PFSK-1 (cell line): ENCODE measurements around a stretch of chr11.

DNA sequence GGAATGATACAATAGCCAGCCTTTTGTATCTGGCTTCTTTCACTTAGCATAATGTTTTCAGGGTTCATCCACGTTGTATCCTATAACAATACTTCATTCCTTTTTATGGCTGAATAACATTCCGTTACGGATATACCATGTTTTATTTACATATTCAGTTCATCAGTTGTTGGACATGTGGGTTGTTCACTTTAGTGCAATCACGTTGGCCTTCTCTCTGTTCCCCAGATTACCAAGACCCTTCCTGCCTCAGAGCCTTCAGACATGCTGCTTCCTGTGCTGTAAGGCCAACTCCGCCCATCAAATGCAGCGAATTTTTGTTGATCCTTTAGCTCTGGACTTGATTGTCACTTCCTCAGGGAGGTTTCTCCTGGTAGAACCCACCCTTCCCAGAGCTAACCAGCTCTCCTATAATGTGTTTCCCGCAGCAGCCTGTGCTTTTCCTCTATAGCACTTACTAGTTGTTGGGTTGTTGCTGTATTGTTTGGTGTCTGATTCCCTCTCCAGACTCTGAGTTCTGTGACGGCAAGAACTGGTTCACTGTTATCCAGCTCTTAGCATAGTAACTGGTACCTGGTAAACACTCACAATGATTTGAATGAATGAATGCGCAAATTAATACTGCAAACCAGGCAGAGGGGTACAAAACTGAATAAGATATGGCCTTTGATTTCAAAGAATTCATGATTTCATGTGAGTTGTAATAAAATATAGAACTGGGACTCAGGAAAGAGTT, 39.5 kb downstream of the SWAP70 start:
- RRBS: no CpG with 5 or more reads among the region's 9 CpGs

GRCh38 chr11:9704559-9705172, 40.8 kb downstream of the SWAP70 start:
- RRBS: no CpG with 5 or more reads among the region's 5 CpGs

DNA sequence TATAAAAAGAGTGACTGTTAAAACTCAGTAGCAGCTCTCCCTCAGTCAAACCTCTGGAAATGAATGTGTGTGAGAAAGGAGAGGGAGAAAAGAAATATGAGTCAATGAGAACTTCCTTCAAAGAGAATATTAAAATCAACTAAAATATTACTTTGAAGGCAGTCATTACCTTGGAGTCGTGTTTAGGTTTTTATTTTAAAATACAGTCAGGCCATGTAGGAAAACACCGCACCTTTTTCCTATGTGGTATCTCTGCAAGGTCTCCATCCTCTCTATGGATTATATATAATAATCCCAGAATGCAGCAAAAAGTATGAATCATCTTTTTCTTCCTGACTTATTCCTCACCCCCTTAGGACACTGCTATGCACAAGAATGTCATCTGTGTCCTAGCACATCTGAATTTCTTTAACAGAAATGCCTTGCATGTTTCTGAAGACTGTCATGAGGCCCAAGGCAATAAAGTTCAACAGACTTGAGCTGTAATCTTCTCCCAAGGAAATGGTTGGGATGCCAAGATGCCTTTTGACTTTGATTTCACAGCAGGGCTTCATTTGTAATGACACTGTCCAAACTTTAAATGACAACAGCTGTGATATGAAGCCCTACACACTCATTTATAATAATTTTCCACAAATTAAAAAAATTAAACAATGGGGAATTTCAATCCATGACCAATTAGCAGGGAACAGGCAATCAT, 242.0 kb downstream of the SWAP70 start:
- RRBS: no CpG with 5 or more reads among the region's 2 CpGs

DNA sequence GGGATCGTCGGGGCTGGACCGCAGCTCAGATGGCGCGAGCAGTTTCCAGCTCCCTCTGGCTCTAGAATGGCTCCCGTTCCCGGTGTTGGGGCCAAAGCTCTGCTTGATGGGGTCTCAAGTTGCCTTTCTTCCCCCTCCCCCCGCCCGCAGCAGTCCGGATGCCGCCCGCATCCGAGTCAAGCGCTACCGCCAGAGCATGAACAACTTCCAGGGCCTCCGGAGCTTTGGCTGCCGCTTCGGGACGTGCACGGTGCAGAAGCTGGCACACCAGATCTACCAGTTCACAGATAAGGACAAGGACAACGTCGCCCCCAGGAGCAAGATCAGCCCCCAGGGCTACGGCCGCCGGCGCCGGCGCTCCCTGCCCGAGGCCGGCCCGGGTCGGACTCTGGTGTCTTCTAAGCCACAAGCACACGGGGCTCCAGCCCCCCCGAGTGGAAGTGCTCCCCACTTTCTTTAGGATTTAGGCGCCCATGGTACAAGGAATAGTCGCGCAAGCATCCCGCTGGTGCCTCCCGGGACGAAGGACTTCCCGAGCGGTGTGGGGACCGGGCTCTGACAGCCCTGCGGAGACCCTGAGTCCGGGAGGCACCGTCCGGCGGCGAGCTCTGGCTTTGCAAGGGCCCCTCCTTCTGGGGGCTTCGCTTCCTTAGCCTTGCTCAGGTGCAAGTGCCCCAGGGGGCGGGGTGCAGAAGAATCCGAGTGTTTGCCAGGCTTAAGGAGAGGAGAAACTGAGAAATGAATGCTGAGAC, 1.5 kb downstream of the ADM start:
- RRBS: 62% methylated on average over 14 of the region's 52 CpGs

GRCh38 chr11:10507892-10508506, 33.0 kb downstream of the RNF141 start:
- RRBS: no CpG with 5 or more reads among the region's 23 CpGs

GRCh38 chr11:10558203-10558594, 10.3 kb downstream of the LYVE1 start:
- RRBS: no CpG with 5 or more reads among the region's 1 CpG

GRCh38 chr11:10603025-10603547, 34.6 kb upstream of the LYVE1 start:
- RRBS: 72% methylated on average over 6 of the region's 18 CpGs

GRCh38 chr11:10604091-10604867, 35.8 kb upstream of the LYVE1 start:
- RRBS: no CpG with 5 or more reads among the region's 12 CpGs

- RRBS: no CpG with 5 or more reads among the region's 3 CpGs
These were observed 24.4 kb downstream of the IRAG1 start for GRCh38 chr11:10669096-10669644.

- RRBS: no CpG with 5 or more reads among the region's 7 CpGs
These were observed 50.9 kb upstream of the ZBED5 start for GRCh38 chr11:10908747-10909077.

DNA sequence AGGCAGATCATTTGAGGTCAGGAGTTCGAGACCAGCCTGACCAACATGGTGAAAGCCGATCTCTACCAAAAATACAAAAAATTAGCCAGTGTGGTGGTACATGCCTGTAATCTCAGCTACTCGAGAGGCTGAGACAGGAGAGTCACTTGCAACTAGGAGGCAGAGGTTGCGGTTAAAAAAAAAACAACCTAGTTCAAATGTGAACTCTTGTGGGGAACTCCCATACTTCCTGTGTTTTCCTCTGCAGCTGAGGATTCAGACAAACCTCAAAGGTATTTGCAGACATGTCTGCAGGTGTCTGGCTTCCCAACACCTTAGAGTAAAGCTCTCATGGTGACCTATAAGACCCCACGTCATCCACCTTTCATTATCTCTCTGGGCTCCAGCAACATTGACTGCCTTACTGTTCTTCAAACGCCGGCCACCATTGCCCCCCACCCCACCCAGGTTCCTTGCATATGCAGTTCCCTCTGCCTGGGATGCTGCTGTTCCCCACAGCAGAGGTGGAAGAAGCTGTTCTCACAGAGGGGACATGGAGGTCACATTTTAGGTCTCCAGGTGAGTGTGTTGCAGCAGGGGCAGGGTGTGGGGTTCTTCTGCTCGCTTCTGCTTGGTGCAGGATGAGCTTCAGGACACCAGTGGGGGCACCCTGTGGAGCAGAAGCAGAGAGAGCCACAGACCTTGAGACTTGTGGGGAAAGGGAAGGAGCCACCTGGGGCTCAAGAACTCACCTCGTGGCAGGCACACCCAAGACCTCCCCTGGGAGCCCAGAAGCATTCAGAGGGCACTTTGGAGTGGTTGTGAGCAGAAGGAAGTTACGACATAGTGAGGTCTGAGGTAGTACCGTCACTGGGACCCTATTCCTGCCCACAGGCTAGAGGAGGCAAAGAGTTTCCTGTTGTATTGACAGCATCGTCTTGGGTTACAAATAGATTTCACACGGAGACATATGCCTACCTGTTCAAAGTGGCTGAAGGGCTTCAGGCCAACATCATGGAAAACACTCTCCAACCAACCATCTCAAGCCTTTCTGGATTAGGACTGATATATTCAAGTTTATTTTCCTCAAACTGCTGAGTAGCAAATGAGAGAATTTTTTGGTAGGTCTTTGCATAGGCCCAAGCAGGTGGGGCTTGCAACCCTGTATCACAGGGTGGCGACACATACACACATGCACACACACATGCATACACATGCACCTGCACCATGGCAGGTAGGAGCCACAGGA, 203.1 kb downstream of the CSNK2A3 start:
- RRBS: no CpG with 5 or more reads among the region's 14 CpGs

GRCh38 chr11:11171205-11171762, 181.8 kb downstream of the CSNK2A3 start:
- RRBS: no CpG with 5 or more reads among the region's 4 CpGs

- RRBS: no CpG with 5 or more reads among the region's 7 CpGs
These were observed 109.9 kb downstream of the CSNK2A3 start for GRCh38 chr11:11243012-11243637.

DNA sequence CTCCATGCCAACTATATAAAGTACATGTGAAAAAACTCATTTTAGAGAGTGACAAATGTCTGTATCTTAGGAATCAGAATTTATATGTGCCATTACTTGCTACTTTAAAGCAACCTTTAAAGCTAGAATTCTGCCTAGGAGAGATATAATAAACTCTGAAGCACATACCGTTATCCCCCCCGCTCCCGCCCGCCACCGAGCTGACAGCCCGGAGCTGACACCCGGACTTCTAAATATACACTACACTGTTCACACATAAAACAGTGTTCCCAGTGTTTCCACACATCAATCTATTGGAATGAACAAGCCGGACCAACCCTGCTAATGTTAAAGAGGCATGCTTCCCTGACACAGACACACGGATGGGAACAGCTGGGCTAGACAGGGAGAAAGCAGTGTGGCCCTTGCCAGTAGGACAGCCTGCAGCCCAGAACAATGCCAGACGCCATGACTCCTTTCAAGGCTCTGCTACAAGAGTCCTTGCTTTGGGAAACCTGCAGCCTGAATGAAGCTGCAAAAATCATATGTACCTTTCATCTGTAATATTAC, 108.4 kb upstream of the CSNK2A3 start:
- RRBS: no CpG with 5 or more reads among the region's 10 CpGs

DNA sequence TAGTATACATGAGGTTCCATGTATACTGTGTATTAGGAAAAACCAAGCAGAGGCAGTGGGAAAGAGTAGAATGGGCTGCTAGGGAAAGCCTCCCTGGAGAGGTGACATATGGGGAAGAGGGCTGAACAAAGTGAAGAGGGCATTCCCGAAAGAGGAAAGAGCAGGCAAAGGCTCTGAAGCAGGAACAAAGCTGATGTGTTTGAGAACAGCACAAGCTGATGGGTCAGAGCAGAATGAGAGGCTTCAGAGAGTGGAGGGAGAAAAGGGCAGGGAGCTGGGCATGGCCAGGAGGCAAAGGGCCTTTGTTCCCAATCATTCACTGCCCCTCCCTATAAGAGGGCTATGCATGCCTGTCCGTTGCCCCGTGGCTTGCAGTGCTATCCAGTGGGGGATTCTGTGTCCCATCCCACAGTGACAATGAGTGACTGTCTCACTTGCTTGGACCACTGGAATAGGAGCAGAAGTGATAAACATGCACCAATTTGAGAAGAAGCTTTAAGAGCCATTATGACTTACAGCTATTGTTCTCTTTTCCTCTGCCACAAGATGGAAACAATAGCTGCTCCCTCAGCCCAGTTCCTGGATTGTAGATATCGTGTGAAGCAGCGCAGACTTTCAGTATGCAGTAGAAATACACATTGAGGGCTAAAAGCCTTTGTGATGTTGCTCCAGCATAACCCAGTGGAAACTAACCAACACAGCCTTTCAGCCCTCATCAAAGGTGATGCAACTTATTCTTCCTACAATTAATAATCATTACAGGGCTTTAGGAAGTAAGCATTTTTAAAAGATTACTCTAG, 39.6 kb downstream of the GALNT18 start:
- RRBS: no CpG with 5 or more reads among the region's 5 CpGs

DNA sequence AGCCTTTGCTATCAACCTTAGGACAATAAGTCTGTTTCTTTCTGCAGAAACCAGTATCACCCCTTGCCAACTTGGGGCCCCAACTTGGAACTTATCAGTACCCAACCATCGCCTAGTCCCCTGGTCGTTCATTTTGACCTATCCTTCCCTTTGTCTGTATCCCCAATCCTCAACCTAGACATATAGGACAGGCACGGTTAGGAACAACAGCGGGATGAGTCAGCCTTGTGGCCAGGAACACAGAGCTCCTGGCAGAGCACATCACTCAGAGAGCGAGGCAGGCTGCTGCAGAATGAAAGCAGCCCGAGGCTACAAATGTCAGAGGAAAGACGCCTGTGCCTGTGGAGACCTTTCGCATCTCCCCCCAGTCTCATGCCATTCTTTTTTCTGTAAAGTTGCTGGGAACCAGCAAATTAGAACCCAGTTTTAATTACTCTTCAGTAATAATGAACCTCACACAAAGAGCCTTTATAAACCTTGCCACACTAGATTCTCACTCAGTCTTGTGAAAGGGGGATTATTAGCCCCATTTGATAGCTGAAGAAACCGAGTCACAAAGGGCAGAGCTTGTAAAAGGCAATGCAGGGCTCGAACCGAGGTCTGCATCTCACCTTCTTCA, 14.5 kb downstream of the DKK3 start:
- RRBS: no CpG with 5 or more reads among the region's 11 CpGs

DNA sequence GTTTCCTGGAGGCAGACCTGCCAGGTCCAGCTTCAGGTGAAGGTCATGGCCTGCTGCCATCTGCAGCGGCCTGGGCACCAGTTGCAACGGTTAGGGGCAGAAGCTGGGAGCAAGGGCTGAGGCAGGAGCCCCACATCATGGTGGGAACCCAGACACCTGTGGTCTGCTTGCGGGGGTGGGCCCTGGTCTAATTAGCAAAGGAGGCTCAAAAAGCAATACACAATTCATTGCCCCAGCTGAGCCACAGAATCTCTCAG, 42.6 kb upstream of the DKK3 start:
- RRBS: no CpG with 5 or more reads among the region's 3 CpGs

DNA sequence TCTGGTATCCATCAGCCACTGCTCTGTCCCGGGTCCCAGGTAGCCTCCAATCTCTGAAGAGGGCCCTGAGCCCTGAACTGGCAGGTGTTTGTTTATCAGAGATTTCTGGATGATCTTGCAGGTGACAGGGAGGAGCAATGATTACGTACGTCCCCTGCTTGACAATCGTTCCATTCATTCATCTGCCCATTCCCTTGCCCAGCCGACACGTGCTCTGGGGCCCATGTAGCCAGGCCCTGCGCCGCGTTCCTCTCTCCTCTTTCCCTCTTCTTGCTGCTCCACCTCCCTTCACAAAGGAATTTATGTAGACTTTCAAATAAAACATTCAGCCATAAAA, 41.1 kb upstream of the MICAL2 start:
- RRBS: no CpG with 5 or more reads among the region's 9 CpGs

- RRBS: no CpG with 5 or more reads among the region's 7 CpGs
These were observed 33.3 kb downstream of the MICAL2 start for GRCh38 chr11:12143503-12144327.

DNA sequence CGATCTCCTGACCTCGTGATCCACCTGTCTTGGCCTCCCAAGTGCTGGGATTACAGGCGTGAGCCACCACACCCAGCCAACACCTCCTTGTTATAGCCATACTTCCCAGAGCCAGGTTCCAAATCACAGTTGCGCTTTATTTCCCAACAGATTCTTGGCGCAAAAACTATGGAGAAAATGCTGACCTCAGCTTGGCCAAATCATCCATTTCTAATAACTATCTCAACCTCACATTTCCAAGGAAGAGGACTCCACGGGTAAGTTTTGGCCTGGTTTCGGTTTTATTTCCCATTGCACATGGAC, 116.4 kb downstream of the MICAL2 start:
- RRBS: no CpG with 5 or more reads among the region's 7 CpGs